Daoy (cell line): ENCODE data around the gene TUBGCP3.

GRCh38 chr13:110902885-110903764 is 11.7 kb downstream of the ANKRD10 start:
- RAMPAGE, long total RNA: no peak

DNA sequence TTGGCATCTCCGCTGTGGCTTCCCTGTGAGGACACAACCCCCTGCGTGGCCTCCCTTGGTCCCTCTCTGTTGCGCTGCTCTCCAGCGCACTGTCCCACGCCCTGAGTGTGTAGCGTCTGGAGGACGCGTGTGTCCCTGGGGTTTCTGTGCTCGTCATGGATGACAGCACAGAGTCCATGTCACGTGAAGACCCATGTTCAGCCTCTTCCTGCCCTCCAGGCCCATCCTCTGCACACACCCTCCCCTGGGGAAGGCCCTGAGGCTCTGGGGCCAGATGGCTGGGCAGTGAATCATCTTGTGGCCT is 71.6 kb upstream of the ARHGEF7 start:
- RAMPAGE, long total RNA: no peak

- RAMPAGE, long total RNA: no peak
Observed at GRCh38 chr13:111114896-111115040, 342 bp upstream of the ARHGEF7 start.

DNA sequence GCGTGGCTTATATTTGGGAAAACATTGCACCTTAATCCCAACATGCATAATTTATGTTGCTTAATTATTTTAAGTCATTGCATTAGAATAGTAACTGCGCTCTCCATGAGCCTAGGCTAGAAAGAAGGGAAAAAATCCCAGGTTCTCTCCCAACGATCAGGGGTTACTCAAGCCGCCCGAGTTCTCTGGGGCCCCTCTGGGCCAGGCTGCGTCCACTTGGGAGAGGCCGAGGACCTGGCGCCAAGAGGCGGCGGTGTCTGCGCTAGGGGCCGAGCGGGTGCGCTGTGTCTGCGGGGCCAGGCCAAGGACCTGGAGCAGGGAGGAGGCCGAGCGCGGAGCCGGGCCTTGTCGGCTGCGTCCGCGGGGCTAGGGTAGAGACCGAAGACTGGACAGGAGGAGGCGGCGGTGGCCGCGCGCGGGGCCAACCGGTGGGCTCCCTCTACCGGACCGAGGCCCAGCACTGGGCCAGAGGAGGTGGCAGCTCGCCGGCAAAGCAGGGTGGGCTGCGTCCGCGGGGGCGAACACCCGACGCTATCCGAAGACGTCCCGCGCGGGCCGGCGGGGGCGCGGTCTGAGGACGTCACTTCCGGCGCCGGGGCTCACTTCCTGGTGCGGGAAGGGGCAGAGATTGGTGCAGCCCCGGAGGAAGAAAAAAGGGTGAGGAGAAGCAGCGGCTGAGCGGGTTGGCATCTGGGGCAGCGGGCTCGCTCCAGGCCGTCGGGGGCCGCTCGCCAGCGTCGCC is 38.1 kb downstream of the ARHGEF7 start:
- RAMPAGE, long total RNA: start-site peak on the plus strand centred at position 609 of the sequence, 46 bp wide, 40 and 9 reads in 2 replicates

GRCh38 chr13:111204389-111205593 is 89.7 kb downstream of the ARHGEF7 start:
- RAMPAGE, long total RNA: no peak

DNA sequence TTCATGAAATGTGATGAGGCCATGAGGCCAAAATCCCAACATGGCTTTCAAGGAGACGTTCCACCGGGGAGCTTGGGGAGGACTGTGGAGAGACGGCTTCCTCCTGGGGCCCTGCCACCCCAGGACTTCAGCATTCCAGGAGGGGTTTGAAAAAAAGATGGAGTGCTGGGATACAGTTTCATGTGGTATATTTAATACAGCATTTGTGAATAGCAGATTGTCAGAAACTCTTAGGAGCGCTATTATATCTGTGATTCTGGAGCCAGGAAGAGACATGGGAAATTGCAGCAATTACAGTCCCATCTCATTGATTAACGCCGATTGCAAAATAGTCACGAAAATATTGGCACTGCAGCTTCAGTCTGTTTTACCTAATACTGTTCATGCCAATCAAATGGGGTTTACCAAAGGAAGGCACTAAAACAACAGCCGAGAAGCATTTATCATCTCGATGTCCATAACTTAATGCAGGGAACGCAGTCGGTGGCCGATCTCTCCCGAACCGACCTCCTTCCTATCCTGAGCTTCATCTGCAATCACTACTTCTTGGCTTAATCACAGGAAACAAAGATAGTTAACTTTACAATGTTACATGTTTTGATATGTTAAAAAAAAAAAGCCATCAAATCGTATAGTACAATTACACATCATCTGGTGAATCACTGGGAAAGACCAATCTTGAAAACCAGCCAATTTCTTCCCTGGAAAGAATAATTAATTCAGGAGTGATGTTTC is 295.8 kb downstream of the TEX29 start:
- RAMPAGE, long total RNA: no peak

- RAMPAGE, long total RNA: no peak
Observed at GRCh38 chr13:111846020-111846433, 220.9 kb upstream of the SOX1 start.

DNA sequence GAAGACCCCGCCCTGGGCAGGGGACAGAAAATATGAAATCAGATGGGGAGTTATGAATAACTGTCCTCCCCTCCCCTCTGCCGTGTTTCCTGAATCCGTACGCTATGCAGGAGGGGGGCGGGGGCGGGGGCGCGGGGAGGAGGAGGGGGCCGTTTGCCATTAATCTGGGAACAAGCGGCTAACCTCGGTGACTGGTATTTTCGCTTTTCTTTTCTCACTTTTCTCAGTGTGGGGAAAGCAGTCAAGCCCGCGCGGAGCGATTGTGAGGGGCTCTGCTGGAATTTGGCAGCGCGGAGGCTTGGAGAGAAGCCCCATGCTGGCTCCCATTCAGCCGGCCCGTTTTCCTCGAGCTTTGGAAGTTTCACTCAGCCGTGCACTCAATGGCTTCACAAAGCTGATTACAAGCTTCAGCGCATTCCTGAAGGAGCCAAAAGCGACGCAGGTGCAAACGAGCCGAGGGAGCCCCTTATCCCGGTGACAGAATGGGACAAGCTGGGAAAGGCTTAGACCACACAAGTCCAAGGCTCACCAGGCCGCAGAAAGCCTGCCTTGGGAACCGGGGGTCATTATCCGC is 36.9 kb downstream of the SOX1 start:
- RAMPAGE, long total RNA: no peak

- RAMPAGE, long total RNA: no peak
Observed at GRCh38 chr13:112526464-112527333, 61.3 kb downstream of the TUBGCP3 start.

DNA sequence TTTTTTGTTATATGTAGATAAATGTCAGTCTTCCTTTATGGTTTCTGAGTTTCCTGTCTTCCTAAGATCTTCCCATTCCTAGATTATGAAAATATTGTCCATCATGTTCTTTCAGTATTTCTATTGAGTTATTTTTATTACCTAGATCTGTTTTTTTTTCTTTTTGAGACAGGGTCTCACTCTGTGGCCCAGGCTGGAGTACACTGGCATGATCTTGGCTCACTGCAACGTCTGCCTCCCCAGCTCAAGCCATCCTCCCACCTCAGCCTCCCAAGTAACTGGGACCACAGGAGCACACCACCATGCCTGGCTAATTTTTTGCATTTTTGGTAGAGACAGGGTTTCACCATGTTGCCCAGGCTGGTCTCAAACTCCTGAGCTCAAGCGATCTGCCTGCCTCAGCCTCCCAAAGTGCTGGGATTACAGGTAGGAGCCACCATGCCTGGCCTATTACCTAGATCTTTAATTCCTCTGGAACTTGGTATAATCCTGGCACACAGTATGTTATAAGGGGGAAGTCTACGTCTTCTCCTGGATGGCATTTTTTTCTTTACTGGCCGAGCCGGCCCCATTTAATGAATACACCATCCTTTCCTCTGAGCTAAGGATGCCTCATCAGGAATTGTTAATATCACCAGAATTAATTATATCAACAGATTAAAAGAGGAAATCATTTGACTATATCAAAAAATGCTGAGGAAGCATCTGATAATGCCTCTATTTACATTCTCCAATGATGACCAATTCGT is 59.1 kb downstream of the TUBGCP3 start:
- RAMPAGE, long total RNA: no peak

DNA sequence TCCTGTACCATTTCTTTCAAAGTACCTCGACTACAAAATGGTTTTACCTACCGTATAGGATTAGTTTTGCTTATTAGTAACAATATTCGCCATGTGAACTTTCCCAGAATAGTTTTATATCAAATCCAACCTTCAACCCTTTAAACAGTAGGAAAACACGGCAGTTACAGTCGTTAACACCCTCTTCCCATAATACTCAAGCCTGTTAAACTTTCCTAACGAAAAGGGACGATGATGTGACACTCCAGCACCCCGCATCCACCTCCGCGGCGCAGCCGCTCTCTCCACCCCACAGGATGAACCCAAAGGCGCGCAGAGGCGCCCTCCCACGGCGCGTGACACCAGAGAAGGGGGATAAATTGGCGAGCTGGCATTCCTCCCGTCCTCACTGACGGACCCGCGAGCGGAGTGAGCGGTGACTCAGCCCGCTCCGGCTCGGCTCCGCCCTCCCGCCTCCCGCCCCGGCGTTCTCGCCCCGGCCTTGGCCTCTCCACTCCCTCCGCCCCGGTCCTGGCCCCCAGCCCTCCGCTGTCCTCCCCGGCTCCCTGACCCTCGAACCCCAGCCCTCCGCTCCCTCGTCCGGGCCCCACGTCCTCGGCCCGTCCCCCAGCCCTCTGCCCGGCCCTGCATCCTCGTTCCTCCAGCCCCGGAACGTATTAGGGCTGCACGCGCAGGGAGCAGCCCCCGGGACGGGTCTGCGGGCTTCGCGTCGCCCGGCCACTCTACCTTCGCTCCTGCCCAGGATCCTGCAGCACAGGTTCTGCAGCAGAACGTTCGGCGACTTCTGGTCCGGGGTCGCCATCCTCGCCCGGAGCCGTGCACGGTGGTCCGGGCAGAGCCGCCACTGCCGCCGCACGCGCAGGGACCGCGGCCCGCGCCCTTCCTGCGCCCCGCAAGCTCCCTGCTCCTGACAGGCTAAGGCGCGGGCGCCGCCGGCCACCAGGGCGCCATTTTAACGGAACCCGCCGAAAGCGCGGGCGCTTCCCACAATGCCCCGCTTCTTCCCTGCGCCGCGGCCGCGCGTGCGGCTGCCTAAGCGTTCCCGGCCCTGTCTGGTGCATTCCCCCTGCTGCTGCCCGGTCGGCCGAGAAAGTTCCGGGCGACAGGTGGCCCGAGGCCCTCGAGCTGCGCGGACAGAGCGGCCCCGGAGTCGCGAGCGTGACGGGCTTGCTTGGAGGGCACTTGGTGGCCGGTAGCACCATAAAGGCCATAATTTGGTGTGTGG is at the start of gene TUBGCP3:
Gene TUBGCP3, minus strand, starts transcription at position 975 of the 1,225 bp plus-strand sequence.
- RAMPAGE, long total RNA: no peak

GRCh38 chr13:112728323-112728855 is 38.6 kb downstream of the ATP11A start:
- RAMPAGE, long total RNA: no peak

GRCh38 chr13:112884968-112885514 is 84.0 kb upstream of the MCF2L start:
- RAMPAGE, long total RNA: no peak

- RAMPAGE, long total RNA: no peak
Observed at GRCh38 chr13:112952019-112952269, 17.1 kb upstream of the MCF2L start.

- RAMPAGE, long total RNA: no peak
Observed at GRCh38 chr13:112965400-112965915, 3.6 kb upstream of the MCF2L start.

GRCh38 chr13:112984934-112985601 is 16.1 kb downstream of the MCF2L start:
- RAMPAGE, long total RNA: no peak

DNA sequence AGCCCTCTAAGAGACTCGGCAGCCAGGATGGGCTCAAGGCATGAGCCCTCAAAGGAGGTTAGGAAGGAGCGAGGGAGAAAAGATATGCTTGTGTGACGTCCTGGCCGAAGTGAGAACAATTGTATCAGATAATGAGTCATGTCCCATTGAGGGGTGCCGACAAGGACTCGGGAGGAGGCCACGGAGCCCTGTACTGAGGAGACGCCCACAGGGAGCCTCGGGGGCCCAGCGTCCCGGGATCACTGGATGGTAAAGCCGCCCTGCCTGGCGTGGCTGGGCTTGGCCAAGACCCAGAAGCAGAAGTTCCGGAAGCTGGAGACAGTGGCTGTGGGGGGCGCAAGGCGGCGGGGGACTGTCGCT is 54.1 kb downstream of the MCF2L start:
- RAMPAGE, long total RNA: no peak

GRCh38 chr13:113110252-113110808 is 4.7 kb downstream of the F7 start:
- RAMPAGE, long total RNA: no peak

- RAMPAGE, long total RNA: no peak
Observed at GRCh38 chr13:113159385-113160200, 1.1 kb downstream of the PROZ start.

- RAMPAGE, long total RNA: no peak
Observed at GRCh38 chr13:113161182-113161892, 2.9 kb downstream of the PROZ start.